ENCODE data around the genes FOXN3 and CALM1.

GRCh38 chr14:89364266-89365336 lies 52.4 kb downstream of the FOXN3 start:
- PRO-cap = no peak

DNA sequence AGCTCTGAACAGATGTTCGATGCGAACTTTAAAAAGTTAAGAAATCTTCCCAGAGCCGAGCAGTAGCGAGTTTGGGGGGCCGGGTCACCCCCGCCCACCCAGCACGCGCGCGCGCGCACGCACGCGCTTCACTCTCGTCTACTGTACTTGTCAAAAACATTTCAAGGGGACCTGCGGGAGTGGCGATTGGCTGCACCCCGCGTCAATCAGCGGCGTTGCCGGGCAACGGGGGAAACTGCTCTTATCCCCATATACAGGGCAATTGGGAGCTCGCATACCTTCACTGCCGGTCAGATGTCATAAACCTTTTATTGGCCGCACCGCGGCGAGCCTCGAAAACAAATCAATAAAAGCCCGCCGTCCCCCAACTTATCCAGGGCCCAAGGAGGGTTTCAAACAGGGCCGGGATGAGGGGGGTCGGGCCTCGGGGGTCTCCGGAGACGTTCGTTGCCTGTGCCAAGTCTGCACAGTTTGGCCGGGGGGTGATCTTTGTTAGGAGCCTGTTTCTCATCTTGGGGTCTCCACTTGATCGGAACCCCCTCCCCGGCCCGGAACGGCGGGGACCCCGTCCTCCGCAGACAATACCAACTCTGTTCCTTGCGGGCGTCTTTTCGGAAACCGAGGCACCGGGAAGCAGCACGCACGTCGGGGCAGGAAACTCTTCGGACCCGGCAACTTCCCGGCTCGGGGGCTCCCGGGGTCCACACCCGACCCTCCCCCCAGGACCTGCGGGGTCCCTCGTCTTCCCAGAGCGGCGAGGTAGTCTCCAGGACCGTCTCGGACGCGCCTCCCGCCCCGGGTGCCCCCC lies 807 bp downstream of the FOXN3 start:
- PRO-cap = bidirectional peak, plus-strand start at position 273 of the sequence, minus-strand start at position 136 of the sequence

DNA sequence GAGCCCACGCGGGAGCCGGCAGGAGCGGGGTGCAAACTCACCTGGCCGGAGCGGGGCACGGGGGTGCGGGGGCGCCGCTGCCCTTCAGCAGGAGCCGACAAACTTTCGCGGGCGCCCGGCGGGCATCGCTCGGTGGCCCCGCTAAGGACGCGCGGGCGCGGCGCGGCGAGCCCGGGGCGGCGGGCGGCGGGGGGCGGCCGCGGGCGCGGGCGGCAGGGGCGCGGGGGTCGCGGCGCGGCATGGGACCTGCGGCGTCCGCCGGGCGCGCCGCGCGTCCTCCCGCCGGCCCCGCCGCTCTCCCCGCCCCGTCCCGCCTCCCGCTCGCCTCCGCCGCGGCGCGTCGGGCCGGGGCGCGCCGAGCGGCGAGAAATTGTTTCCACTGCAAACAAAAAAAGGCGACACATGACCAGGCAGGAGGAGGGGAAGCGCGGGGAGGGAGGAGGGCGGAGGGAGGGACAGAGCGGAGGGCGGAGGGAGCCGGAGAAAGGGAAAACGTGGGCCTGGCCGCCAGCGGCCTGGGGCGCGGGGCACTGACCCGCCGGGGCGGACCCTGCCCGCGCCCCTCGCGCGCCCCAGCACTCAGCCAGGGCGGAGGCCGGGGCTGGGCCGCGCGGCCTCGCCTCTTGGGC lies at the start of gene FOXN3:
Gene FOXN3 (minus strand): TSS at position 404 of the 629 bp plus-strand sequence.
- PRO-cap = bidirectional peak, plus-strand start at position 458 of the sequence, minus-strand start at position 299 of the sequence

DNA sequence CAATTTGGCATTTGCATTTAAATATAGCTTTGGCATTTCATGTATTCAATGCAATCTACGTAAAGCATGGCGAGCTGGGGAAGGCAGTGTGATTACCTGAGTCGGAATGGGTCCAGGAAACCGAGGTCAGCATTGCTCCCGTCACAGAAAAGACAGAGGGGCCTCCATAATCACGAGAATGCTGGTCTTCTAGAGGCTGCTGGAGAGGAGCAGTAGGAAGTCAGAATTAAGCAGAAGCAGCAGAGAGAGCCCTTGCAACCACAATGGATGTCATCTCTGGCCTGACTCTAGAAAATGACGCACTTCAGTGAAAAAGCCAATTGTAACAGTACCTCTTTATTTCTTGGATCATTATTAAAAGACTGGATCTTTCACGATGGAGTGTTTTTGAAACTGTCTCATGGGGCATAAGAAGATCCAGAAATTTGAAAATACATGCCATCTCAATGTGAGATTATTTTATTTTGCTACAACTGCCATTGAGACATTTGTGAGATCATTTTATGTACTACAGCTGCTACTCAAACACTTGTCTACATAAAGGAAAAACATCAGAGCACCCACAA lies 69.5 kb upstream of the FOXN3 start:
- PRO-cap = no peak

GRCh38 chr14:89641830-89642367 lies 224.9 kb upstream of the FOXN3 start:
- PRO-cap = no peak

DNA sequence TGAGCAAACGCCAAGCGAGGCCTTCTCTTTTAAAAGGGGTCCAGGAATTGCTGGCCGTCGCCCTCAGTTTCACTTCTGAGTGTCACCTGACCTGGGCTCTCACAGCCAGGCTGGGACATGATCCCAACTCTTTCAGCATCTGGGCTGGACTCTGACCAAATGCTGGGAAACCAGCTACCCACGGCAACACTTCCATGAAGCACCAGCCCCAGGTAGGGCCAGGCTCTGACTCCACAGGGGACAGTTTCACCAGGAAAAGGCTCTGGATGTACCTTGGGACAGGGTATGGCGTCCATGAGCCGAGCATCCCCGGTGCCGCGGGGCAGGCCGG lies 22.3 kb downstream of the PSMC1 start:
- PRO-cap = no peak

DNA sequence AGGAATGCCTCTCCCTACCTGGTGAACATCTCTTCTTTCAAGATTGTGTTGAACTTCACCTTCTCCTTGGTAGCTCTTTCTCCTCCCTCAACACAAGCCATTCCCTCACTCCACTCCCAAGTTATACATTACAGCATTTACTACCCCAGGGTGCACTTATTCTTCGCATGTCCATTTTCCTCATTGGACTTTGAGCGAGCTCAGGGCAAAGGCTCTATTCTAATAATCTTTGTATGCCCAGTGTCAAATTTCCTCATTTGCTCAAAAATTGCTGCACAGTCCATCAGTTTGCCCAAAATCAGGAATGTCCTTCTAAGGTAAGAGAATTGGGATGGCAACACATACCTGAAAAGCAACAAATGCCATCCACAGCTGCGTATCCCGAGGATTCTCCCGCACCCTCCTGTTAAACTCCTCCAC lies 28.1 kb downstream of the NRDE2 start:
- PRO-cap = no peak

- PRO-cap = bidirectional peak, plus-strand start at chr14:90382770, minus-strand start at chr14:90382720; bidirectional peak, plus-strand start at chr14:90383420, minus-strand start at chr14:90383153
Measured at GRCh38 chr14:90382601-90383270, 14.1 kb upstream of the CALM1 start.

- PRO-cap = bidirectional peak, plus-strand start at chr14:90383420, minus-strand start at chr14:90383153
Measured at GRCh38 chr14:90383271-90383606, 13.6 kb upstream of the CALM1 start.

GRCh38 chr14:90396946-90397282 lies at the start of gene CALM1:
TSS of gene CALM1 (plus strand) at chr14:90397029.
- PRO-cap = bidirectional peak, plus-strand start at chr14:90397029, minus-strand start at chr14:90396872

GRCh38 chr14:90511323-90511713 lies 114.5 kb downstream of the CALM1 start:
- PRO-cap = no peak

DNA sequence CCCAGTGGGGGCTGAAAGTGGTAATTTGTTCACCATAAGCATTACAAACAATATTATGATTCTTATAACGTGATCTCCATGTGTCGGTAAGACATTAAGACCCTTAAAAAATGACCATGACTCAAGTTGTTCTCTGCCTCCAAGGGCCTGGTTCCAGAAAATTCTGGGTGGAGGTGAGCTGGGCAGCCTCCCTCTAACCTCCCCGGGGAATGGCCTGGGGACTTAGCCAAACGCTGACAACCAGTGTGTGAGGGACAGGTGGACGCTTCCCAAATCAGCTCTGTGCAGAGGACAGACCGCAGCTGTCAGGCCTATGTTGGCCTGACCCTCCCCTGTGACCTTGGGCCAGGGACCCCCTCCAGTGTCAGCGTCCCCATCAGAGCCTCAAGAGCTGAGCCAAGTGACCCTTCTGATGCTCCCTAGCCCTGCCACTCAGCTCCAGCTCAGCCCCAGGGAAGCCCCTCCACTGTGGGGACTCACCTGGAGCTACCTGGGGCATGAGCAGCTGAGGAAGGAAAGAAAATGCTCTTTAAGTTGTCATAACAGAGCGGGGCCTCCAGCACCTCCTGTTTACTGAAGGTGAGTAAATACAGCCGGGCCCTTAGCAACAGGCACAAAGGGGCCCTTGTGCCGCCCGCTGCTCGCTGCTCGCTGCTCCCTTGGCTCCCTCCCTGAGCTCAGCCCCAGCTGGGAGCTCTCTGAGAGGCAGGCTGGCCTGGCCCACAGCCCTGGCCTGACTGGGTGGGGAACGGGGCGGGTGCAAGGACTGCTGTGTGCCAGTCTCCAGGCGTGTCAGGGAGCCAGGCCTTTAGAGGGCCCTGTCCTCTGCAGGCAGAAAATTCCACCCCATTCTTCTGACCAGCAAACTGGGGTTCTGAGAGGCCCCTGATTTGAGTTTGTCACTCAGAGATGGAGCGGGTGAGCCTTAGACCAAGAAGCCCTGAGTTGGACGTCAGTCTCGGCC lies 116.6 kb downstream of the CALM1 start:
- PRO-cap = no peak

DNA sequence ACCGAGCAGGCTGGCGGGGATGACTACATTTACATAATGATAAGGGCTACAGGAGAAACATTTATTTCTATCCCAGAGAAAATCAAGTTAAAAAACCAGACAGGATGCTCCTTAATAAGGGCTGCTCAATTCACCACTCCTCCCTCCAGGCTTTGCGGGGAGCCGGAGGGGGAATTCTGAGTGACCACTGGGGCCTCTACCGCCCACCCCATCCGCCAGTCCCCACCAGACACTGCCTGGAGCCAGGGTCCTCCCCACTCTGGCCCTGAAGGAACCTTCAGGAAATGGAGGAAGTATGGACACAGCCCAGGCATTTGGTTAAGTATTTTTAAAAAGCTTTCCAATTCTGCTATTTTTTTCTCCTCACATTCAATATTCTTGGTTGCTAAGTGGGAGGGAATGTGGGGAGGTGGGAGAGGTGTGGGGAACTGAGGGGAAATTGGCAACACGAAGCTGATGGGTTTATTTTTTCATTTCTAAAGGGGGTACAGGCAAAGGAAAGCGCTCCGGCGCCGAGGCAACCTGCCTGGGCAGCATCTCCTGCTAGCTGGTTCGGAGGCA lies 200.5 kb downstream of the TTC7B start:
- PRO-cap = no peak

DNA sequence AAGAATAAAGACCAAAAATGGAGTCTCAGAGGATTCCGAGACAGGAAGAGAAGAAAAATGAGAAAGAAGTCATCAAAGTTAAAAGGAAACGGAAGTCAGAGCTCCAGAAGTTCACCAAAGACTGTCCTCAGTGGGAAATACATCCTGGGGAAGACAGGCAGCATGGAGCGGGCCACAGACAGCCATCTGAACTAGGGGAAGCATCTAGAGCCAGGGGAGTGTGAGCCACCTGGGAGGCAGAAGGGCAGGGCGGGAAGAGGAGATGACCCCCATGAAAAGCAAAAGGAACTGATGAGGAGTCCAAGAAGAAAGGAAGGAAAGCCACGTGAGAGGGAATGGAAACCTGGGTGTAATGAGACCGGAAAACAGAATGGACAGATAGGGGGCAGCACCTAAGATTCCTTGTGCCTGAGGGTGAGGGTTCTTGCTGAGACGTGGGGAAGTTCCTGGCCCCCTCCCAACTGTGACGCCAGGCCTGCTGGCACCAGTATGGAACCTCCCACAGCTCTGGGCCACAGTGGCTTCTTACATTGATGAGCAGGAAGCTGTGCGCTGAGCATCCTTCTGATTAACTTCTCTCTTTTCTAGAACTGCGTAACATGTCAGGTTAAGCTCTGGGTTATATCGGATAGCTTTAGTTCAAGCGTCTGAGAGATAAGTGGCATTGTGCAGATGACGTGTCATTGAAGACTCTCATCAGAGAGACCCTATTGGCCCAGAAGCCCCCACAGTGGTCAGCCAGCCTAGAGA lies 30.8 kb downstream of the TTC7B start:
- PRO-cap = no peak

DNA sequence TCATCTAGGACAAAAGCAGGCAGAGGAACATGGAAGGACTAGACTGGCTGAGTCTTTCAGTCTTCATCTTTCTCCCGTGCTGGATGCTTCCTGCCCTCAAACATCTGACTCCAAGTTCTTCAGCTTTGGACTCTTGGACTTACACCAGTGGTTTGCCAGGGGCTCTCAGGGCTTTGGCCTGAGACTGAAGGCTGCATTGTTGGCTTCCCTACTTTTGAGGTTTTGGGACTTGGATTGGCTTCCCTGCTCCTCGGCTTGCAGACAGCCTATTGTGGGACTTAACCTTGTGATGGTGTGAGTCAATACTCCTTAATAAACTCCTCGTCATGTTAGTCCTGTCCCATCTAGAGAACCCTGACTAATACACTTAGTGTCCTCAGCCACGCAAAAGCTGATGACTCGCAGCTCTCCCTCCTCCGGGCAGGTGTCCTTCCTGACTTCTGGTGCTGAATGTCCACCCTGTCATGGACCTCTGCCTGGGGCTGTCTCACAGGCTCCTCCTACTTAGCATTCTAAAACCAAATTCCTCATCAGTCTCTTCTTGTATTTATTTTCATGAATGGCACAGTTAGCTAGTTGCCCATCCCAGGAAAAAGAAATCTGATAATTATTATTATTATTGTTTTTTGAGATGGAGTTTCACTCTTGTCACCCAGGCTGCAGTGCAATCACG lies 6.1 kb downstream of the DGLUCY start:
- PRO-cap = no peak

DNA sequence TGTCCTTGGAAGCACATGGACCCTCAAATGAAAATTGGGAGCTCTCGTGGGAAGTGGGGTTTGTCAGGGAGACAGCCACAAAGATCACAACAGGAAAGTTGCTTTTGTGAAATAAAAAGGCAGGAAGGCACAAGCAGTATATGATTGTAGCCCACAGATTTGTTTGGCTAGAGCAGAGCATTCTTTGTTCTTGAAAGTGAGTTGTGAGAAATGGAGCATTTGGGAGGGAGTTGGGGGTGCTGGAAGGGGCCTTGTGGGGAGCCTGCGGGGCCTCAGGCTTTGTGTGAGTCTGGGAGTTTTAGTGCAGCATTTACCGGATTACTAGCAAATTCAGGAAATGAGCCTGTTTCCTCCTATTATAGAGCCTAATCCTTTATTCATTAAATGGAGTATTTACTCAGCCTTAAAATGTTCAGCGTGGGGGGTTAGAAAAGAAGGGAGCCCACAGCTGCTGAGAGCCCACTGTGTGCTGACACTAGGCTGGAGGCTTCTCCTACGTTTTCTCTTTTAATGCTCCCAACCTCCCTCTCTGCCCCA lies 30.9 kb downstream of the DGLUCY start:
- PRO-cap = no peak

DNA sequence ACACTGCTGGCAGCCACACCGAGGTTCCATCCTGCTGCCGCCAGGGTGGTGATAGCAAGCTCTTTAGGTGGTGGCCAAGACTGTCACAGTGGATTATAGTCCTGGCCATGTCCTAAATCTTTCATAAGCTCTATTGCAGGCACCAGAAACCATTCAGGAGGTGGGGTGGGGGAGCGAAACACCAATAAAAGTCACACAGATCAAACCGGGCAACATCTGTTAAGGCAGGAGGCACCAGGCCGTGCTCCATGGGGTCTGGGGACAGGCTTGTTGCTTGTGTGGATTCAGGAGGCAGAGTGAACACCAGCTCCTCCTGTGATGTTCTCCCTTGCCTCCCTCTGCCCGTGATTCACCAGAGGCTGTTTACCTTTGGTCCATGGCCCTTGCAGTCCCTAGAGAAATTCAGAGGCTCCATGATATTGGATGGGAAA lies 57.7 kb downstream of the DGLUCY start:
- PRO-cap = no peak

DNA sequence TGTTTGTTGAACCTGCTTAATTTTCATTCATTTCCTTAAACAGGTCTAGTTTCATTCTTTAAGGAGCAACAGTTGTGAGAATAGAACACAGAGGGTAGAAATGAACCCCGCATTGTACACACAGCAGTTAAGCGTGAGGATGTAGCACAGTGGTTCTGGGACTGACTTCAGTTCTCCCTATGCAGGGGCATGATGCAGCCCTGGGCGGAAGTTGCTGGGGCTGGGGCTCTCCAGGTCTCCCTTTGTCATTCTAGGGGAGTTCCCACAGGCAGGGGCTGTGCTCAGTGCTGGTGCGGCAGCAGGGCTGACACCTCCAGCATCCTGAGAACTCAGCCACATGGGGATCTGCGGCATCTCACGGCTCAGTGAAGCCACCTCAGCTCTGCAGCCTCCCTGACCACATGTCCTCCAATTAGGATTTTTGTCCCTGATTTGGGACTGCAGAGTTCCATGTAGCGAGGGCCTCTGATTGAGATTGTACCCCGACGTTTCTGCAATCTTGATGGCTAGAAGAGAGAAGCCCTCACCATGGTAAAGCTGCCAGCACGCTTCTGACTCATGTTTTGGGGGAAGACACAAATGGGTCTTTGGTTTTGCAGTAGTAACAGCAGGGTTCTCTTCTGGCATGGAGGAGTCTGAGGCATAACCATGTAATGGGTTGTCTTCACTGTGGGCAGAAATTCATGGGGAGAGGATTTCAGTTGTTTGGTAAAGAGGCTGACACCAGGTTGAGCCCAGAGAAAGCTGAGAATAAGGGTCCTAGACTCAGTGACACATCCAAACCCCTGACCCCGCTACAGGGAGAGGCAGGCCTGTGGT lies 15.9 kb downstream of the GPR68 start:
- PRO-cap = no peak

DNA sequence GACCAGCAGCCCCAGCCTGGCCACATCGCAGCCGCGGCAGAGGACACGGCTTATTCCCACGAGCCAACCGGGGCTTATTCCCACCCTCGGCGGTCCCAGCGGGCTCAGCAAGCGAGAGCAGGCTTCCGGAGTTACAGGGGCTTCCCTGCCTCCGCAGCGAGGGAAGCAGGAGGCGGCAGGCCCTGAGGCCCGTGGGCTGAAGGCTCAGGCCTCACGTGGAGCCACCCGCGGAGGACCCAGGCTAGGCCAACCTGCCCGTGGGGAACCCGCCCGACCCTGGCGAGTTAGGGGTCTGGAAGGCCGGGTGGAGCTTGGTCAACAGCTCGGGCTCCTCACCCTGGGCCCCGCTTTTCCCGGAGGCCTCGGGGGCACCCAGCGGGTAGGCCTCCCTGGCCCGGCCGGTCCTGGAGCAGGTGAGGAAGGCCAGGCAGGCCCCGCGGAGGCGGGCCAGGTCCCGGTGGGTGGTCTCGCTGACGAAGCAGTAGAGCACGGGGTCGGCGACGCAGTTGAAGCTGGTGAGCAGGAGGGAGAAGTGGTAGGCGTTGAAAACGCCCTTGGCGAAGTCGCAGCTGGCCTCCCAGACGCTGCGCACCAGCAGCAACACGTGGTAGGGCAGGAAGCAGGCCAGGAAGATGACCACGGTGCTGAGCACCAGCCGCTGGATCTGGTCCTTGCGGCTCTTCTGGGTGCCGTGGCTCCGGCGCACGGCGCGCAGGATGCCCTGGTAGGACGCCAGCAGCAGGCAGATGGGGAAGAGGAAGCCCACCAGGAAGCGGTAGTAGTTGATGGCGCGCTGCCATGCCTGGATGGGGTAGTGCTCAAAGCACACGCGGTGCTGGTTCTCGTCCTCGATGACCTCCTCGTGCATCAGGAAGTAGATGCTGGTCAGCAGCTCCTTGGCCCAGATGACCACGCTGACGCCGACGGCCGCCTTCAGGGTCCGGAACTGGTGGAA lies 10.5 kb downstream of the GPR68 start:
- PRO-cap = no peak

DNA sequence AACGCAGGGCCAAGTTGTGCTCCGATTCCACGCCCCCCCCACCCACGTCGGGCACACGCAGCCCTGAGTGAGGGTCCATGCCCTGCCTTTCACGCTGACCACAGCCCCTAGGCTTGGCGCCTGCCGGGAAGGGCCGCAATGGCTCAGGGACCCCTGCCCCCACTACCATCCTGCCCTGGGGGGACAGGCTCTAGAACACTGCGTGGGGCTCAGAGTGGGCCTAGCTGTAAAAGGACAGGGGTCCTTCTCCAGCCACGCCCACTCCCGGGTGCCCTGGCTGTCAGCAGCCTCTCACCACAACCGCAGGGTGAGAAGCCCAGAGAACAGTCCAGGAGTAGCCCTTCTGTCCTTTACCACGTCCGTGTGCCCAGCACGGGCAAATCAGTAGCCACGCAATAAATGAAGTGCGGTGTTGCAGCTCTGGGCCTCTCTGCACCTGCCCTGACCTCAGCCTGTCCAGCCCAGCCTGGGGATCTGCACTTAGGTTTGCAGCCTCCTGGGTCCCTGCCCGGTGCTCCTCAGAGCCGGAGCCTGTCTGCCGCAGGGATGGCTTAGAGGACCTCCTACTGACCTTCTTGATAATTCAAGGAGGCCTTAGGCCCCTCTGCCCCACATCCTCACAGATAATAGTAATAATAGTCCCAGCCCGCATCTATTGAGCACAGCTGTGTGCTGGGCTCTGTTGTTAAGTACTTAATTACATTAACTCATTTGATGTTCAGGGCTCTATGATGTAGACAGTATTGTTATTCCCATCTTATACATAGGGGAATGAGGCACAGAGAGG lies 9.5 kb upstream of the GPR68 start:
- PRO-cap = no peak

All from osteocyte (in vitro differentiated cells).